Karpas-422 (cell line): ENCODE data around the genes SMPX and SMS.

DNA sequence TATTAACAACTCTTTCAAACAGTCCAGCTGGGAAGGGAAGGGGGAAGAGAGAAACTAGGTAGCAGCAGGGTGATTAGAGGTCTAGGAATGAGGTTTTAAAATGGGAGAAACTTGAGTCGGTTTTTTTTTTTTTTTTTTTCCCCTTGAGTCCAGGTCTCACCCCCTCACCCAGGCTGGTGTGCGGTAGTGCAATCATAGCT lies 4.3 kb downstream of the BCLAF3 start:
- PRO-cap = no peak
- RAMPAGE, long total RNA = no peak

DNA sequence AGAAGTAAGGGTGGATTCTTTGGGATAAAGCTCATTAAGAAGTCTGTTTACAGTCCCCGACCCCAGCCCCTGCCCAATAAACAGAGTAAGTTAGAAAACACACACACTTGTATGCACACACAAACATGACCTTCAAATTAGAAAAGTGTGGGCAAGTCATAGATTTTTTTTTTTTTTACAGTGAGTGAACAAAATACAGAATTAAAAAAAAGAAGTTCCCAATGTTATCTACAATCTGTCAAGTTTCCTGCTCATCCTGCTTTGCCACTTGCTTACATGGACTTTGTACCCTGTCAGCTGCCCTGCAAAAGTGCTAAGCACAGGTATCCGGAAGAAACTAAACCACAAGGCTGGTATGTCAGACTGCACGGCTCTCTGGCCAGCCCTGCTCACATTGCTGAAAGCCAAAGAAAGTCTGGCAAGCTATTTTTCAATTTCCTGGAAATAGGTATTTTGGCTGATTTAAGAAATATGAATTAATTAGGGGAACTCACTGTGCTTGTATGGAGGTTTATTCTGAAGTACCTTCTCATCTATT lies 38.8 kb upstream of the BCLAF3 start:
- PRO-cap = no peak
- RAMPAGE, long total RNA = no peak

GRCh38 chrX:20514519-20514781 lies 247.7 kb upstream of the RPS6KA3 start:
- PRO-cap = no peak
- RAMPAGE, long total RNA = no peak

DNA sequence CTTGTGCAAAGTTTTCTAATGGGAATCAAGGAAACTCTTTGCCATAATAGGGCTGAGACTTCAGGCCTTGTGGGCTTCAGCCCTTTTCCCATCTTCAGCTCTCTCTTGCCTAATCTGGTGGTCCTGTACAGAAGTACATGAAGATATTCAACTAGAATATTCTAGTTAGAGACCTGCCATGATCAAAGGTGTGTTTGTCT lies 225.2 kb upstream of the CNKSR2 start:
- PRO-cap = no peak
- RAMPAGE, long total RNA = no peak

DNA sequence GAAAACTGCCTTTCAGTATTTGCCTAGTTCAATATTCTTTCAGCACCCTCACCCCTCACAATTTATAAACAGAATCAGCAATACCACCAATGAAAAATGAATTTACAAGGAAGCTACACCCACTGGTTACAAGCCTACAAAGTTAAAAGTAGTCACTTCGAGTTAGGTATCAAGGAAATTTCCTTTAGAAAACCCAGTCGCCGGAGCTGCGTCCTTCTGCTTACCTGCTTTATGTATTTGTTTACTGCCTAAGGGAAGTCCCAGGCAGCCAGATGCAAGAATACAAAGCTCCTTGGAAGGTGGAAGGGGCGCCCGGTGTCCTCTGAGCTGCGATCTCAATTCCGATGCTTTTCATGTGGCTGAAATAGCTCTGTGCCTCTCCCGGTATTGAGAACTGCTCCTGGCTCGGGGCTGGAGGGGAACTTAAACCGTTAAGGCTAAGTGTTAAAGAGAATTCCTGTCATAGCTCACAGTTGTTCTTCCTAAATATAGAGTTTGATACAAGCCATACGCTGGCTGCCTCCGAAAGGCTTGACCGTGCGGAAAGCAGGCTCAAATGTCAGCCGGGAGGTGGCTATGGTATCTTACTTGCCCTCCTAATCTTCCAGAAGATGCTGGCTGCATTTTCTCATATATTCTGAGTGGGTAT lies at the start of gene SMPX:
Gene SMPX (minus strand): TSS at position 399 of the 649 bp plus-strand sequence.
- PRO-cap = no peak
- RAMPAGE, long total RNA = no peak

DNA sequence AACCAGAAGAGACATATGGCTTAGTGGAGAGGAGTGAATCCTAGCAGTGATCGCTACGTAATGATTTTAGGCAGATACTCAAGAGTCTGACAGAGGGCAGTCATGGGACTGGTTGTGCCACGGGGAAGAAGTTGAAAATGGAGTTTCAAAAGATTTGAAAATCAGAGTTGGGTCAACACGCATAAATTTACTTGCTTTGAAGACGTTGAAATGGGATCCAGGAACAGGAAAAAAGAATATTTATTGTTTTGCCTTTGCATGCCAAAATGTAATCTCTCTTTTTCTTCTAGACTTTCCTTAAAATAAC lies 8.2 kb upstream of the SMS start:
- PRO-cap = no peak
- RAMPAGE, long total RNA = no peak

DNA sequence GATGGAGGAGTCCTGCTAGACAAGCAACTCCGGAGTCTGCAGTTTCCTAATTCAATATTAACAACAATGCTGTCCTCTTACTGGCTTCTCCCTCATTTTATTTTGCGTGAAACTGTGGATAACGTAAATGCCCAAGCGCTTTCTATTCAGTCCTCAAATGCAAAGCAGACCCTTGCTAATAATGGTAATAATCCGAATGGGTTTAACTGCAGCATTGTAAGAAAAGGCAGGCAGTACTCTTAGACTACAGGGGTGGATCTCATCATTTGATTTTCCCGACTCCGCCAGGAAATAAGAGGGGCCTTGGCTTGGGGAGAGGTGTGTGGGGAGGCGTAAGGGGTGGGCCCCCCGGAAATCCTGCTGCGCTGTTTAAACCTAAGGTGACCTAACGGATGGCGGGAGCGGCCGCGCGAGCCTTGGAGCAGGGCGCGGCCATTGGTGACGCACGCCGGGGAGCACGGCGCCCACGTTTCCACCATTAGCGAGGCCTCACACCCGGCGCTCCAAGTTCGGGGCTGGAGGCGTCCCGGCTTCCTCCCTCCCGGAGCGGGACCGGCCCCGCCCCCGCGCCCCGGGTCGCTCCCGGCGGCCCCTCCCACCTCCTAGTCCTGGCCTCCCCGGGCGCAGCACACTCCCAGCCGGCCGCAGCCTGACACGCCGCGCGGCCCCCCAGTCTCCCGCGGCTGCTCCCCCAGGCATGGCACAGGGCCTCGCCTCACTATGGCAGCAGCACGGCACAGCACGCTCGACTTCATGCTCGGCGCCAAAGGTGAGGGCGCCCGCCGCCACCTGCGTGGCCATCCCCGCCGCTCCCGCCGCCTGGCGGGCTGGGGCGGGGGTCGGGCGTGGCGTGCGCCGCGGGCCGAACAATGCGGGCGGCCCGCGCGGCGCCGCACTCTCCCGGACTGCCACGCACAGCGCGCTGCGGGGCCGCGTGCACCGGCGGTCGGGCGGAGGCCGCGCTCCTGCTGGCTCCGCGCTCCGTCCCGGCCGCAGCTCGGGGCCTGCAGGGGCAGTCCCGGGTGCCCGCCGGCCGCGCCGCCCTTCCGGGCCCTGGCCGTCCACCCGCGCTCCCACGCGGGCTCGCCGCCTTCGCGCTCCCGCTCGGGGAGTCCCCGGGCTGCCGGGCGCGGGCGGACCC lies at the start of gene SMS:
Gene SMS (plus strand): TSS at position 605 of the 1,141 bp plus-strand sequence.
- PRO-cap = bidirectional peak, plus-strand start at position 631 of the sequence, minus-strand start at position 371 of the sequence
- RAMPAGE, long total RNA = start-site peak on the plus strand centred at position 618 of the sequence, 47 bp wide, 1,003 and 868 reads in 2 replicates

DNA sequence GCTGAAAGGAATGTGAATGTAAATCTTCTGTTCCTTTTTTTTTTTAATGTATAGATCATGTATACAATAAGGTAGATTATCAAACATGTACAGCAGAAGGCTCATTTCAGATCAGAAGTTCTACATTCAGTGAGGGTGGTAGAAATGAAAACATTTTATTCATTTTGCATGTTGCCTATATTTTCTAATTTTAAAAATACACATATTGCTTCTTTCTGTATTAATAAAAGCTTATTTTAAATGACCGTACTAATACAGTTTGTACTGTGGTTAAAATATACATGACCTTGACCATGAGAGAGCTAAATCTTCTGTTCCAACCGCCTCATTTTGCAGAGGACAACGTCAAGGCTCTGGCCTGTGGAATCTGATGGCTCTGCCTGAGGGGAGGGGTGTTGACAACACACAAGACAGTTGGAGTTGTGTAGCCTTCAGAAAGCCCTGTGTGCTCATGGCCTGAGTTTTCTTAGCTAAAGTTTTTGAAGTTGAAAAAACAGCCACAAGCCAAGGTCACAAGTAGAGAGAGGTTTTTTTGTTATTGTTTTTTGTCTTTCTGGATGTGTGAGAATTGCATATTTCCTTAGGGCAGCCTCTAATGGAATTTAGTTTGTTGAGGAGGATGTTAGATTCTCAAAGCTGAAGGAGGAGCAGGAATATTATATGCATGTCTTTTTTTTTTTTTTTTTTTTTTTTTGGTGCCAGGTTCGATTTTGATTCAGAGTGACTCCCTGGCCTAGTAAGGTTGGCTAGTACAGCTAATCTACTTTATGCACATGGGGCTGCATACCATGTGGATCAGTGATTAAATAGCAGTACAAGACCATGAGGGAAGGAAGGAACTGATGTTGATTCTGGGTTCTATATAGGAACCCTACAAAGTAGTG lies 20.1 kb downstream of the SMS start:
- PRO-cap = no peak
- RAMPAGE, long total RNA = no peak

- PRO-cap = no peak
- RAMPAGE, long total RNA = no peak
Observed at GRCh38 chrX:22147285-22147598, 115.1 kb downstream of the PHEX start.

- PRO-cap = no peak
- RAMPAGE, long total RNA = no peak
Observed at GRCh38 chrX:22192630-22192955, 80.1 kb upstream of the CBLL2 start.

- PRO-cap = no peak
- RAMPAGE, long total RNA = no peak
Observed at GRCh38 chrX:22300046-22300607, 27.4 kb downstream of the CBLL2 start.

GRCh38 chrX:23335875-23336529 lies 1.4 kb downstream of the PTCHD1 start:
- PRO-cap = no peak
- RAMPAGE, long total RNA = no peak

- PRO-cap = no peak
- RAMPAGE, long total RNA = no peak
Observed at GRCh38 chrX:23732743-23733193, 10.3 kb downstream of the ACOT9 start.

DNA sequence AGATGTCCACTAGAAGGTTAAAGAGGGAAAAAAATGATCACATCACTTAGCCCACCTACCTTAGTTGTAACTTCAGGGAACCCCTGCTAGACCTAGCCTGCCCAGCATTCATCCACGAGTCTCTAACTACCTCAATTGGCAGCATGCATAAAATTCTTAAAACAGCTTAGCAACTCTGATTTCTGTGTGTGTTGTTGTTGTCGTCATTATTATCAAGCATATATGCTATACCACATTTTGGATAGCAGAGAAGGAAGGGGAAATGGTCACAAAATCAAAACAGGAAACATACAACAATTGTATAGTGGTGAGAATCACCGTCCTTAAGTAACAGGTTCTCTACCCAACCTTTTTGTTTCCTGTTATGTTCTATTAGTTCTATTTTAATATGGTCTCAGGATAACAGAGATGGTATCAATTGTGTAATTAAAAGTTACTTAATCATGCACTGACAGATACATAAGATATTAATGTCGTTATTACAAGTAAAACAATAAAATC lies 2.7 kb upstream of the ACOT9 start:
- PRO-cap = no peak
- RAMPAGE, long total RNA = no peak

- PRO-cap = no peak
- RAMPAGE, long total RNA = no peak
Observed at GRCh38 chrX:23936046-23936502, 28.3 kb downstream of the CXorf58 start.

- PRO-cap = no peak
- RAMPAGE, long total RNA = no peak
Observed at GRCh38 chrX:24024834-24024943, 2.3 kb downstream of the KLHL15 start.

DNA sequence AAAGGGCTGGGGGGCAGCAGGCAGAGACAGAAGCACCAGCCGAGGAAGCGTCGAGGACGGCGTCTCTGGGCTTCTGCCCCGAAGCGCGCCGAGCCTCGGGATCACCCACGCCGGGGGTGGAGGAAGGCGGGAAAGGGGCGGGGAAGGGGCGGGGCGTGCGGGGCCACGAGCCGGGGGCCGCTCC lies 1.9 kb downstream of the KLHL15 start:
- PRO-cap = unidirectional peak, minus-strand start at position 75 of the sequence
- RAMPAGE, long total RNA = no peak

GRCh38 chrX:24081375-24081902 lies 26.7 kb downstream of the EIF2S3 start:
- PRO-cap = no peak
- RAMPAGE, long total RNA = no peak

- PRO-cap = no peak
- RAMPAGE, long total RNA = no peak
Observed at GRCh38 chrX:24214783-24215437, 65.4 kb downstream of the ZFX start.

- PRO-cap = no peak
- RAMPAGE, long total RNA = no peak
Observed at GRCh38 chrX:24475053-24475894, 10.2 kb downstream of the PDK3 start.